Frontal cortex (tissue), 2 donors: ENCODE measurements around the gene GALNT16.

GRCh38 chr14:68876933-68877526 is 84.2 kb upstream of the ZFP36L1 start:
- RAMPAGE, long total RNA, result no peak

- RAMPAGE, long total RNA, result no peak
Observed at GRCh38 chr14:68919138-68919485, 60.0 kb downstream of the ACTN1 start.

DNA sequence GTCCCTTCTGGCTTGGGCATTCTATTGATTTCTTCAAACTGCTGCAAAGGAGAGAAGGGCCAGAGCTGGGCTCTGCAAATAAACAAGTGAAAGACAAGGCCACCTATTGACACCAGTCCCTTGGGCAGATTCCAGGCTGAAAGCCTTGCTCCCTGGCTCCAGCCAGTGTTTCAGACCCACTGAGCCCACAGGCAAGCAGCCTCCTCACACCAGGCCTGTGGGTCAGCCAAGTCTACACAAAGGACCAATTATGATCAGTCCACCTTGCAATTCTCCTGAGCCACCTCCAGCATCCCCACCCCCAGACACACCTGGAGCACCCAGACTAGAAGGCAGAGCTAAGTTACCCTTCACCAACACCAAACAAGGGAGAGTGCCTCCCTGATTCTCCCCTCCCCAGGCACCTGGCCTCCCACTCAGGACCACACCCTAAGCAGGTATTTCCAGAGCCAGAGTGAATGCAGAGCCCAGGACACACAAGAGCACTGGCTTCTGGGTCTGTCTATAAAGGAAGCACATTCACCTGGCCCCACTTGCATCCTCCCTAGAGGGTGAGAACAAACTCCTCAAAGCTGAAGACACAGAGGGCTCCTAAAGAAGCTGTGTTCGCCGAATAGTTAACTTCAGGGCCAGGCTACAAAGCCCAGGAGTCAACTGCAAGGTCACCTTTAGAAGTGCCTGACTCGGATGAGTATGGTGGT is 13.7 kb downstream of the ACTN1 start:
- RAMPAGE, long total RNA, result no peak

GRCh38 chr14:68975712-68976062 is 3.4 kb downstream of the ACTN1 start:
- RAMPAGE, long total RNA, result no peak

GRCh38 chr14:68977375-68978465 is 1.4 kb downstream of the ACTN1 start:
- RAMPAGE, long total RNA, result no peak

DNA sequence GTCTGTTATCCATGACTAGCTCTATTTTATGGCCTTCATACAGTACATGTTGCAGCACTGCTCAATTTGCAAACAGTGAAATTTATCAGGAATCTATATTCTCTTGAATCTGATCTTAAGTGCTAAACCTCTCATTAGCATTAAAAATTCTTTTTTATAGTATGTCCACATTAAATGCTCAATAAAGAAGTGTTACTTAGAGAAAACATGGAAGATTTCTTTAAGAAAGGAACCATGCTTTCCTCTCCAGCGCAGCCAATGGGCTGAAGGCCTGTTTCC is 73.9 kb upstream of the ACTN1 start:
- RAMPAGE, long total RNA, result no peak

DNA sequence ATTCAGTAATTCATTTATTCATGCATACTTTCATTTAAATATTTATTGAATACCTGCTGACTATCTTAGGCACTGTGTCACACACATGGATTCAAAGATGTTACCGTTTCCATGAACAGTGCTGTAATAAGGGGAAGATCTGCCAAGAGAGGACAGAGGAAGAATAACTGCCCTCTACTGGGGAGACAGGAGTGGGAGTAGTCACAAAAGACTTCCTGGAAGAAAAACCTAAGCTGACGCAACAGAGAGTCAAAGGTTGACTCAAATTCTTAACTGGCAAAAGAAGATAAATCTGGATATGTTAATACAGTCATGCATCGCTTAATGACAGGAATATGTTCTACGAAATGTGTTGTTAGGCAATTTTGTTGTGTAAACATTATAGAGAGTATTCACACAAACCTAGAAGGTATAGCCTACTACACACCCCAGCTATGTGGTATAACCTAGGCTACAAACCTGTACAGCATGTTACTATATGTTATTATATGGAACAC is 51.6 kb downstream of the DCAF5 start:
- RAMPAGE, long total RNA, result no peak

- RAMPAGE, long total RNA, result no peak
Observed at GRCh38 chr14:69259322-69260417, at the start of gene GALNT16. GALNT16 (plus strand) TSS chr14:69260158.

DNA sequence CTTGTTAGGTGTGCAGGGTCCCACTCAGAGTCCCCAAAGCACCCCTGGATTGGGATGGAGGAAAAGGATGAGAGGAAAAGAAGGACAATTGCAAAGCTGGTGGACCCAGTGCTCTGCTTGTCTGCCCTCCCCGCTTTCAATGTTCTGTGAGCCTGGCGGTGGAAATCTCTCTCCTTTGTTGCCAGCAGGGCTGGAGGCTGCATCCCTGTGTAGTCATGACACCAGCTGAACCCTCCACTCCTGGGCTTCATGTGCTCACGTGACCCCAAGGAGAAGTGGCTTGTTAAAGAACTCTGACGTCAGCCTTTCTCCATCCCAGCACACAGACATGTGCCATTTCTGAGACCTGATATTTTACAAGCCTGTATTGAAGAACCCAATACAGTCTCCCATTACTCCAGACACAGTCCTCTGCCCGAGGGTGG is 21.5 kb downstream of the GALNT16 start:
- RAMPAGE, long total RNA, result no peak

GRCh38 chr14:69670746-69671816 is 59.7 kb downstream of the SUSD6 start:
- RAMPAGE, long total RNA, result no peak

DNA sequence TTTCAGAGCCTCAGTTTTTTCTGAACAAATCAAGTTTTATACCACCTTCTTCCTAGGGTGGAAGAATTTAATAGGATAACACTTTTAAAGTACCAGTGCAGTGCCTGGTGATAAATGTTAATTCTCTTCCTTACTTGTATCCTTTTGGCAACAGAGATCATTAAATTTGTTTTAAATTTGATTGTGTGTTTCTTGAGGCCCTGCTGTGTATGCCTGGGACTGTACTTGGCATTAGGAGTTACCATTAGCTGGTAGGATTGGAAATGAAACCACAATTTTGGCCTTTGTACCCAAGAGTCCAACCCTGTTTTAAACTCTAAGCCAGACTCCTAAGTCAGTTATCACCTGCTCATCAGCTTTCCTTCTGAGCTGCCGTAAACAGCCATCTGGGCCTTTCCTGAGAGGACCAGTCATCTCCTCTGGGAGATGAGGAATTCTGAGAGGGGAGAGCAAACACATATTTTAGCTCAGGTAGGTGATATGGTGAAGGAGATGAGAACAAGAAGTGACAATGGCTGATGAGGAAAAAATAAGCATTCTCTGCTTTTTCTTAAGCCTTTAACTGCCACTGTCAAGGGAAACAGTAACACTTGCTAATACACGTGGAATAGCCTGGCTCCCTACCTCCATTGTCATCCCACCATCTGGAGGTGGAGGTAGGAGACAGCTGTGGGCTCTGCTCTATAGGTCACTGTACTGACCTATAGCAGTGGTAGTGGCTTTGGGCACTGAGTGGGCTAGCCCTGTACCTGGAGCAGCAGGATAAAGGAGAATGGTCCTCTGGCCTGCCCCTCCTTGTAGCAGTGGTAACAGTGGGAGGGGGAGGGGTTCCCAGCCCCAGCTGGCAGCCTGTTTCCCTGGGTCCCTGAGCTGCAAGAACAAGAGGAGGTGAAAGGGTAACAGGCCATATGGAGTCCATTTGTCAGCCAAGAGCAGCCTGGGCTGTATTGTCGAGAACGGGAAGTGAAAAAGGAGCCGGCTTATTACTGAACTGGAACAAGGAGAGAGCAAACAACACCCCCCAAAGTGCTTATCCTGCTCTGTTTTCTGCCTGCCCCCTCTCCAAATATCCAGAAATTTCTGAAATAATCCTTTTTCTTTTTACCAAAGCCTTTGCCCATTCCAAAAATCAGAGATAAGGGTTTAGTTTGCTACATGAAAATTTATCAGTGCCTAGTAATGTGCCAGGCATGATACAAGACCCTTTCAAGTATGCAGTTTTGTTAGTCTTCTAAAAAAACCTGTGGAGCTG is 74.0 kb upstream of the SRSF5 start:
- RAMPAGE, long total RNA, result no peak

- RAMPAGE, long total RNA, result no peak
Observed at GRCh38 chr14:69770409-69770796, 3.5 kb downstream of the SRSF5 start.

- RAMPAGE, long total RNA, result no peak
Observed at GRCh38 chr14:69879998-69880673, 920 bp downstream of the SMOC1 start.

DNA sequence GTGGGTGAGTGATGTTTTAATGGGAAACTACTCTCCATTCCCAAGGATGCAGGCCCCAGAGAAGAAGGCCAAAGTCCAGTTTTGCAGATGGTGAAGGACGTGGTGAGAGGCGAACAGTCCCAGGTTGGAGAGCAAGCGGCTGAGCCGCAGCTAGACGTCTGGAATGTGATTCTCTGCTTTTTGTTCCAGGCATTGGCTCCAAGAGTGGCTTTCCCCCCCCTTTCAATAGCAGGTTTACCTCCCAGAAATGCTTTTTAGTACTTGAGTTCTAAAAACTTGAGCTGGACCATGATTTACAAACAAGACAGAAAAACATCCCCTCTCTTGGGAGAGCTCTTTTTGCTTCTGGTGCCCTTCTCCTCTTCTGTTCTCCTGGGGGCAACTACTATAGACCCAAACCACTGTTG is 64.3 kb downstream of the SMOC1 start:
- RAMPAGE, long total RNA, result no peak

- RAMPAGE, long total RNA, result no peak
Observed at GRCh38 chr14:70030275-70030821, 151.1 kb downstream of the SMOC1 start.

DNA sequence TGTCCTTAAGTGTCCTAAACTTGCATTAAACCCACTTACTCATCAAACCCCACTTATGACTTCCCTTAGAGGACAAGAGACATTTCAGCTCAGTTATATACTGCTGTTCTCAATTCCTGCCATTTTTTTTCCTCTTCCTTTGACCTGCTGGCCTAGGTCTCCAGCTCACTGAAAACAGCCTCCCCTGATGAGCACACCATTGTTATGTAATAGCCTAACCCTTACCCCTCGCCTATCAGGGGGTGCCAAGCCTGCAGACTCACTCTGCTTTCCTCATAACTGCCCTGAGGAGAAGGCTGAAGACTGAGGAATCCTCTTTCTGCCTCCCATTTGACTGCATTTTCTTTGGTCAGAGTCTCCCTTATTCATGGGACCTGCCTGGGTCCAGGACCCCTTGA is 41.1 kb upstream of the SLC8A3 start:
- RAMPAGE, long total RNA, result no peak

DNA sequence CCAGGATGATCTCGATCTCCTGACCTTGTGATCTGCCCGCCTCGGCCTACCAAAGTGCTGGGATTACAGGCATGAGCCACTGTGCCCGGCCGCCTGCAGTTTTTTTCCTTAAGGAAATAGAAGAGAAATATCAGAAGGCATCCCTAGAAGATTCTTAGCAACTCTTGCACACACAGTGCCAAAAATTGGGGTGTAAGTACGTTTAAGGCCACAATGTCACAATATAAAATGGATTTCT is 63.4 kb upstream of the SLC8A3 start:
- RAMPAGE, long total RNA, result no peak

DNA sequence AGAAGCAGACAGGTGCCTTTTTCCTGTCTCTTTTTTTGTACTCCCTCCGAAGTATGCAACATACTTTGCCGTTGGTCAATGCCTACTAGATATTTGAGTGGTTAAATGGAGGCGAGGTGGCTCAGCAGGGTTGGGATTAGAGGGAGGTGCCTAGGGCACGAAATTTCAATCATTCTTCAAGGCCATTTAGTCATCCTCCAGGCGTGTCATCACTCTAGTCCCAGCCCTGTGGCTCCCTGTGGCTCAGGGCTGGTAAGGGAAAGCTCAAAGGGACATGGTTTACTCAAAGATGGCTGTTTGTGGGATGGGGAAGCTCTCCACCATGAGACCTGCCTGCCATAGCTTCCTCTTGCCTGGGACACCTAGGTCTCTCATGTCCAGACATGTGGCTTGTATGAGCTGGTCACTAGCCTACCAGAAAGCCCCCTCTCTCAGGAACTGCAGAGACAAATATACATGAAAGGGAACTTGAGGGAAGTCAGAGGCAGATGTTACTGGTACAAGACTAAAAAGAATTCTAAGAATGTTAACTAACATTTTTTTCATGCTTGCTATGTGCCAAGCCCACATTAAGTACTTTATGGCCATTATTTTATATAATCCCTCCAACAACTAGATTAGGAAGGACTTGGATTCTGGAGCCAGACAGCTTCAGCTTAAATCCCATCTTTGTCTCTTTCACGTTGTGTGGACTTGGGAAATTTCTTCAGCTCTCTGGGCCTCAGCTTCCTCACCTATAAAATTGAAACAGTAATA is 24.5 kb downstream of the TTC9 start:
- RAMPAGE, long total RNA, result no peak

- RAMPAGE, long total RNA, result no peak
Observed at GRCh38 chr14:70698365-70698806, 56.7 kb downstream of the TTC9 start.

GRCh38 chr14:70780461-70781237 is 28.7 kb downstream of the MAP3K9 start:
- RAMPAGE, long total RNA, result no peak